Melanocyte of skin (primary cell): Measurements from ENCODE around the genes TBC1D12 and OPALIN.

DNA sequence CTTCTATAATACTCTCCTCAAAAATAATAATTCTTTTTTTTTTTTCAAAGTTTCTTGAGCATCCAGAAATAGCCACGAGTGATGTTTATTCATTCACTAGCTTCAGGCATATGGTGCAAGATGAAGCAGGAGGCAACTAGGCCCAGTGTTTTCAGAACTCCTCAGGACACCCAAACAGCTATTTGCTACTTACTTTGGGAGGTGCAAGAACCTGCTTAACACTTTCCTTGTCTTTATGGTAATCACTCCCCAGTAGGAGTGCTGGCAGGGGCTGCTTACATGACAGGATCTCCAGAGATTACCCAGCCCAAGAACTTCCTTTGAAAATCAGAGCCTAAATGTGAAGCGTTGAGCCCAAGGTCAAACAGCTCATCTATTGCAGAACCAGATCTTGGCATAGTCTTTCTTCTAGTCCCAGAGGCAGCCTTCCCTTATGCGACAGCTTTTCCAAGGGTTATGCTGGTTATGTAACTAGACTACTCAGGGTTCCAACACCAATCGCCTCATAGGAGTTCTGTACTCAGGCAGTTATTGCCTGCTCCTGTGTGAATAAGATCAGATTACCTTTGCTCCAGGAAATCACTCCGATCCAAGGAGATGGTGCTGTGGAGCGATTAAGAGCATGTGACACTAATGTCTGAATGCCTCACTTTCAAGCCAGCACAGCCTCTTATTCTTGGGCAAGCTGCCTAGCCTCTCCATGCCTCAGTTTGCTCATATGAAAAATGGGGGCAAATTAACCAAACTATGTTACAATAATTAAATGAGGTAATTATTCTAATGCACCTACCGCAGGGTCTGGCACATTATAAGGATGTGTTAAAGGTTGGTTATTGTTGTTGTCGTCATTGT is 8.5 kb upstream of the LGI1 start:
- CAGE, long polyA plus RNA, 2 experiments: no peak in any of the 2 experiments

GRCh38 chr10:94088631-94089384 is 95.1 kb downstream of the PLCE1 start:
- CAGE, long polyA plus RNA, 2 experiments: no peak in any of the 2 experiments

GRCh38 chr10:94268659-94269182 is 94.0 kb downstream of the NOC3L start:
- CAGE, long polyA plus RNA, 2 experiments: no peak in any of the 2 experiments

DNA sequence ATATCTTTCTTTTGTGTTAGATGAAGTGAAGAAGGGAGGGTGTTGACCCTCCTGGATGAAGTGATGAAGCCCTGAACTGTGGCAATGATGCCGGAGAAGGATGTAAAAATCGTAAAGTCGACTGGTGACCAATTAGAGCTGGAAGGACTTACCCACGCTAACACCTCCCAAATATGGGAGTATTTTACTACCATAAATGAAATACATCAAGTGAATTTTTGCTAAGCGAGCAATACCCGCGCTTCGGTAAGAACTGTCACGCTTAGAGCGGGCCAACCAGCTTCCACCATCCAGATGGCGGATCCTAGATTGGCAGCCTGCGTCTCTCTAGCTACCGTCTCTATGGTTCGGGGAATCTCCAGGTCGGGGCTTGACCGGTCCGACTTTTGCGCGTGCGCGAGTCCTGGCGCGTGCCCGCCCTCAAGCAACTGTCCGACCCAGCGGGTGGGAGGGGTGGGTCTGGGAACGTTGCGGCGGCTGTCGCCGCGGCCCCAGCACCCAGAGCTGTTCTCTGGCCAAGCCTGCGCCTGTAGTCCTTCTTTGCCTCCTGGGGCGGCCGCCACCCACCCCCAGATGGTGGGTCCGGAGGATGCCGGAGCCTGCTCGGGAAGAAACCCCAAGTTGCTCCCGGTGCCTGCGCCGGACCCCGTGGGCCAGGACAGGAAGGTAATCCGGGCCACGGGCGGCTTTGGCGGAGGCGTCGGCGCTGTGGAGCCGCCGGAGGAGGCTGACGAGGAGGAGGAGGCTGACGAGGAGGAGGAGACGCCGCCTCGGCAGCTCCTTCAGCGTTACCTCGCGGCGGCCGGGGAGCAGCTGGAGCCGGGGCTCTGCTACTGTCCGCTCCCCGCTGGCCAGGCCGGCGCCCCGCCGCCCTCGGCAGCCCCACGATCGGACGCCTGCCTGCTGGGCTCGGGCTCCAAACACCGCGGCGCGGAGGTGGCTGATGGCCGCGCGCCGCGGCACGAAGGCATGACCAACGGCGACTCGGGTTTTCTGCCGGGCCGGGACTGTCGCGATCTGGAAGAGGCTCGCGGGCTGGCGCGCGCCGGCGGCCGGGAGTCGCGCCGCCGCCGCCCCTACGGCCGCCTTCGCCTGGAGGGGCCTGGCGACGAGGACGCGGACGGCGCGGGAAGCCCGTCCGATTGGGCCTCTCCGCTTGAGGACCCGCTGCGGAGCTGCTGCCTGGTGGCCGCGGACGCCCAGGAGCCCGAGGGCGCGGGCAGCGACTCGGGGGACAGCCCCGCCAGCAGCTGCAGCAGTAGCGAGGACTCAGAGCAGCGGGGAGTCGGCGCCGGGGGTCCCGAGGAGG is at the start of gene TBC1D12:
TSS of gene TBC1D12 (plus strand) at position 501 of the 1,309 bp plus-strand sequence.
- CAGE, long polyA plus RNA, 2 experiments: no peak in any of the 2 experiments

DNA sequence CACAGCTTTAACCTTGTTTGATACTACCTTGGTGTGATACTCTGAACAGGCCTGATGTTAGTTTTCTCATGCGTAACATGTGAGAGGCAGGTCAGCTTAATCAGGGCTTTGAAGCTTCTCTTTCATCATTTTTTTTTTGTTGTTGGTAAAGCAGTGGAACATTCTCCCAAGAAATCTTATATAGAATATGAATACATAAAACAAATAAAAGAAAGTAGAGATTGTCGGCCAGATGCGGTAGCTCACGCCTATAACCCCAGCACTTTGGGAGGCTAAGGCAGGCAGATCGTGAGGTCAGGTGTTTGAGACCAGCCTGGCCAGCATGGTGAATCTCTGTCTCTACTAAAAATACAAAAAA is 50.0 kb upstream of the HELLS start:
- CAGE, long polyA plus RNA, 2 experiments: no peak in any of the 2 experiments

- CAGE, long polyA plus RNA, 2 experiments: no peak in any of the 2 experiments
Measured at GRCh38 chr10:95121807-95122210, 52.5 kb upstream of the CYP2C8 start.

GRCh38 chr10:95273372-95273996 is 17.3 kb downstream of the PDLIM1 start:
- CAGE, long polyA plus RNA, 2 experiments: no peak in any of the 2 experiments

DNA sequence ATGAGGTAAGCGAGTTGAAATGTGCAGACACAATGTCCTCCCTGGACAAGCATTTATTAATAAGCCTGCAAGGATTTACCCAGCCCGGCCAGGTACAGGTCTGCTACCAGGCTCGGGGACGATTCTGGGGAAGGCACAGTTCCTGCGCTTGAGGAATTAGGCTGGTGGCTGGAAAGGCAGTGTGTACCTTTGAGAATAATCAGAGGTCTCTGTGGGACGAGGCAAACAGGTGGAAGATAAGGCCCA is 1.7 kb downstream of the PDLIM1 start:
- CAGE, long polyA plus RNA, 2 experiments: no peak in any of the 2 experiments

DNA sequence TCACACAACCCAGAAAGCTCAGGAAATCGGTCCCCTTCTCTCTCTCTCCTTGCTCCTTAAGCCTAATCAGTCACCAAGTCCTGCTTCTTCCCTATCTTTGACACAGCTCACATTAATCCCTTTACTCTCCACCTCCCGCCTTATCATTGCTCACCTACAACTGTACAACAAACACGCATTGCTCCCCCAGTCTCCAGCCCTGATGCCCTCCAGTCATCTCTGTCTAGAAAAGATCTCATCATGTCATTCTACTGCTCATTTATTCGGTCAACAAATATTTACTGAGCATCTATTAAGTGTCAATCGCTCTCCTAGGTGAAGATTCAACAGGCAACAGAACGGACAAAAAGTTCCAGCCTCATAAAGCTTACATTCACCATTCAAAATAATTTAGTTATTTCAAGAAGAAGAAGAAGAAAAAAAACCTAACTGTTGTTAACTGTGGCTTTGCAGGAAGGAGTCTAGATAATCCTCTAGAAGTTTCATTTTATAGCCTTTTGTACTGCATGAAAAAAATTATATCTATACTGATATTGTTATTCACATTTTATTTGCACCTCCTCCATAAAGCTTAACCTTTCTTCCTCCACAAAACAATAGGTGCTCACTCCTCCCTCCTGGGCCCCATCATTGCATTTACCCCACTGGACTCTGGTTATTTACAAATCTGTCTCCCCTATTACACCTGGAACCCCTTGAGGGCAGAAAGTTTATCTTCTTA is 71.9 kb upstream of the PDLIM1 start:
- CAGE, long polyA plus RNA, 2 experiments: no peak in any of the 2 experiments

GRCh38 chr10:95478684-95479430 is 82.3 kb downstream of the SORBS1 start:
- CAGE, long polyA plus RNA, 2 experiments: no peak in any of the 2 experiments

- CAGE, long polyA plus RNA, 2 experiments: no peak in any of the 2 experiments
Measured at GRCh38 chr10:95543443-95544092, 17.6 kb downstream of the SORBS1 start.

DNA sequence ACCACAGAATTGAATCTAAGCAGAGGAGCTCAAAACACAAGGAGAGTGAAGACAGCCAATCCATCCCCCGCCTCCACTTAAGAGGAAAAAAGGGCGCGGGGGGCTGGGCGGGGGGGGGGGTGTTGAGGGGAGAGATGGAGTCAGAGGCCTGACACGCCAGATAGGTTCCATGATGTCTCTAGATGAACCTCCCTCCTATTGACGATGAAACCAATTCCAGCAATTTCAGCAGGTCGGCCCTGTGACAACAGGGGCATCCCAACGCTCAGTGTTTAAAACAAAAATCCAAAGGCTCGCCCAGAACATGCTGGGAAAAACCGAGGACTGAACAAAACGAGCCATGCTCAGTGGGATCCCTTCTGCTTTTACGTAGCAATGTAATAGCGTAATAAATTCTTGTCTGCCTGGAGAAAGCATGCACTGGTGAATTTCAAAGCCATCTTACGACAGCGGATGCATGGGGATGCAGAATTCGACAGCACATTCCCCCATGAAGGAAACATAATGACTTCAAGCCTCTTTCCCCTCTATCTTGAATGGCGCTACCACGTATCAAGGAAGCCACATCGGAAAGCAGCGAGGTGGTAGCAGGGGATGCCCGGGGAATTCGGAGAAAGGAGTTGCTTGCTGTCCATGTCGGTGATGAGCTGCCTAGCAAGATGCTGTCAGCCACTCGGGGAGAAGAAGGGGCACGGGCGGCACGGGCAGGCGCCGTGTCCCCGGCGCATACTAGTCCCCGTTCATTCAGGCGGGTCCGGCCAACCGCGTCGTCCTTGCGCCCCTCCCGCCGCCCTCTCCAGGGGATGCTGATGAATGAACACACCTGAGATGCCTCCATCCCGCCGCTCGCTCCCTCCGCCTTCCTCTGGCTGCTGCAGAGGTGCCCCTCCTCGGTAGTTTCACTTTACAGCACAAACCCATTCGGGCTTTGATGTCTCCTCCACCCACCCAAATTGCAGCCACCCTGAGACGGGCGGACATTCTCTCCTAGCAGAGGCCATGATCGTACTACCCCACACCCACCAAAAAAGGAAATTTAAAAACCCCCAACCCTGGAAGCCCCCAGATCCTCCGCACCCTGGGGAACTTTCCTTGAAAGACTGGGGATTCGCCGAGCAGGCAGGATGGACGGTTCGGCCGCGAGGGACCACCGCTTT is 817 bp downstream of the SORBS1 start:
- CAGE, long polyA plus RNA, 2 experiments: no peak in any of the 2 experiments

- CAGE, long polyA plus RNA, 2 experiments: no peak in any of the 2 experiments
Measured at GRCh38 chr10:95661715-95662175, 5.2 kb upstream of the ALDH18A1 start.

- CAGE, long polyA plus RNA, 2 experiments: no peak in any of the 2 experiments
Measured at GRCh38 chr10:95692956-95693415, 741 bp downstream of the TCTN3 start.

- CAGE, long polyA plus RNA, 2 experiments: no peak in any of the 2 experiments
Measured at GRCh38 chr10:95837722-95838008, 70.1 kb upstream of the CC2D2B start.

GRCh38 chr10:96279257-96279588 is 7.9 kb upstream of the BLNK start:
- CAGE, long polyA plus RNA, 2 experiments: no peak in any of the 2 experiments

GRCh38 chr10:96285129-96285944 is 14.0 kb upstream of the BLNK start:
- CAGE, long polyA plus RNA, 2 experiments: no peak in any of the 2 experiments

- CAGE, long polyA plus RNA, 2 experiments: no peak in any of the 2 experiments
Measured at GRCh38 chr10:96358778-96359696, at the start of gene OPALIN. OPALIN (minus strand) TSS chr10:96359002.

- CAGE, long polyA plus RNA, 2 experiments: no peak in any of the 2 experiments
Measured at GRCh38 chr10:96561795-96562294, 25.0 kb downstream of the TM9SF3 start.

- CAGE, long polyA plus RNA, 2 experiments: no peak in any of the 2 experiments
Measured at GRCh38 chr10:96599040-96599325, 12.2 kb upstream of the TM9SF3 start.